Colonic mucosa (tissue), 1 donor: ENCODE measurements around the gene WIPI1.

GRCh38 chr17:67918530-67918860 is 77.8 kb downstream of the C17orf58 start:
- PRO-cap, result no peak

DNA sequence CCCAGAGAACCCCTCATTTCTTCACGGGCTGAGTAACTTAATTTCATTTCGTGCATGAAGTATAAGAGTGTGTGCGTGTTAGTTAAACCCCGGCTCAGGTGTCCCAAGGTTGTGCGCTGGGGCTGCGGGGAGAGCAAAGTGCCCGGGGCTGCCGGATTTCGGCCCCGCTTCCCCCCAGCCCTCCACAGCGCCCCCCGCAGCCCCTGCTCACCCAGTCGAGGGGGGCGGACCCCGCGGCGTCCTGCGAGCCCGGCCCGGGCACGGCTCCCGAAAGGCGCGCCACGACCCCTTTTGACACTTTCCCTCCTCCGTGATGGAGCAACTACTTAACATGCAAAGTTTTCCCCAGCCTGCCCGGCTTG is 756 bp downstream of the C17orf58 start:
- PRO-cap, result no peak

DNA sequence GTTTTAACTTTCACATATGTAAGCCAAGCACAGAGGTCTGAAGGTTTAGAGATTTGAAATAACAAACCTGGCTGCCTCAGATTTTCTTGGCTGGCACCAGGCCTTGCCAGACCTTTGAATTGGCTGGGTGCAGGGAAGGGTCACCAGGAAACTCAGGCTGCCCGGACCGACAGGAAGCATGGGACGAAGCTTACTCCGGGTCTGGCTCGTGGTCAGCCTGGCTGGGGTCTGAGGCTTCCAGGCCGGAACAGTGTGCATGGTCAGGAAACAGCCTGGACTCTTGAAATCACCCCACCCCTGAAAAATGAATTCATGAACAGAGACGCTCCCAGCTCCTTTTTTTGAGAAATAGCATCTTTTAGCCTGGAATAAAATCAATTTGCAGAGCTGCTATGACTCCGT is 35.1 kb downstream of the KPNA2 start:
- PRO-cap, result no peak

GRCh38 chr17:68081696-68081954 is 46.1 kb downstream of the KPNA2 start:
- PRO-cap, result no peak

DNA sequence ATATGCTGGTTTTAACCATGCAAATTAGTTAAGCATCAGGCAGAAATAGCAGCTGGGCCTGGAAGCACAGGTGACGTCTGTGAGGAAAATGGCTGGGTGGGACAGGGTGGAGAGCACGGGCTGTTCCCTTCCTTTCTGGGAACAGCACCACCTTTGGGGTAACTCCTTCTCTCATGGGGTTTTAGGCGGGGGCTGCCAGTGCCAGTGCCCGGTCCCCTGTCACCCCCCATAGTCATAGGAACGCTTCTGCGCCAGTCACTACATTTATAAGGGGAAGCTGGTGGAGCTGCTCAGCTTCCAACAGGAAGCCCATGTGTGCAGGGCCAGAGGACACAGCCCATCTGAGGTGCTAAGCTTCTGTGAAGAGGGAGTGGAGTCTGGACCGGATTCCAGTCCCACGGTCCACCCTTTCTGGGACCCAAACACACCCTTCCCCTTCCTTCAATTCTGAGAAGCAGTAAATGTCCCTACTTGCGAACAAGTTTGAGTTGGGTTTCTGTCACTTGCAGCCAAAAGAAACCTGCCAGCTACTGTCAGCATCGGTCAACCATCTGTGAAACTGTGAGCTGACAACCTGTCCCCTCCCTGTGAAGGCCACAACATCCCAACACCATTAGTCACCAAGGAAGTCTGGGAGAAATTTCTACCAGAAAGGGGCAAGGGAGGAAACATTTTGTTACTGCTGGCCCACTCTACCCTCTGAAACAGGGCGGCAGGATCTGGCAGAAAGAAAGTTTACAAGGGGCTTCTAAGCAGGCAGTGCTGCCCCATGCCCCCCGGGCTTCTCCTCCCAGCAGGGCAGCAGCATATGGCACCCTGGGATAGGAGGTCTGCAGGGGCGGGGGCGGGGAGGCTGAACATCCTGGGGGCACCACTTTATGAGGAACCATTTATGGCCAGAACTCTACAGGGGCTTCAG is 86.0 kb upstream of the AMZ2 start:
- PRO-cap, result no peak

GRCh38 chr17:68200473-68201383 is 47.1 kb upstream of the AMZ2 start:
- PRO-cap, result no peak

DNA sequence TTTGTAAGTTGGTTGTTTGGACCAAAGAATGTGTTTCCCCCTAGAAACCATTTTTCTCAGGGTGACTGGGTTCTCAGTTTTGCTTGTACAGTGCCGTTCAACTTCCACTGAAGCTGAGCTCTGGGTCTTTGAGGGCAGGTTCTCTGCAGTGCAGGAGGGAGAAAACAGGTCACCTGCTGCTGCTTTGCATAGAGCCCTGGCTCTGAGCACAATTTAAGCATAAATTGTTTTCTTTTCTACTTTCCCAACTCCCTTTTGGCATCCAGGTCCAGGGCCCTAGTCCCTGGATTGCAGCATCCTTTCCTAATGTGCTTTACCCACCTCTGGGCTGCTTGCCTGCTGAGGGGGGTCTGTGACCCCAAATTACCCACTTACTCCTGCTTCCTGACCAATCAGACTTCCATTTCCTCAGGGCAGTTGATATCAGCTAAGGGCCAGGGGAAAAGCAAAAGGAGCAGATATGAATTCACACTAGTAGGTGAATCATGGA is 8.8 kb upstream of the AMZ2 start:
- PRO-cap, result no peak

DNA sequence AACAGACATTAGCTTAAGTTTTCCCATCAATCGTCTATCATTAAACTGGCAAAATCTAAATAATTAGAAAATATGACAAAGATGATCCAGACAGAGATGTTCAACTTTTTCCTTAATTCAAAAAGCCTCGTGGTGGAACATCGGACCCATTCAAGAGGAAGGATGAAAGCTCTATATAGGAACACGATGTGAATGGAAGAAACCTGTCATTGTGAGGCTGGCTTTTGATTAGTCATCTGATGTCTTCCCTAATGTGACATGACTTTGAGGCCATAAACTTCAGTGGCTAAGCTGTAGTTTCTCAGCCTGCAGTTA is 1.0 kb downstream of the AMZ2 start:
- PRO-cap, result no peak

GRCh38 chr17:68249201-68249833 is 1.5 kb downstream of the AMZ2 start:
- PRO-cap, result no peak

GRCh38 chr17:68253185-68254049 is 5.6 kb downstream of the AMZ2 start:
- PRO-cap, result no peak

DNA sequence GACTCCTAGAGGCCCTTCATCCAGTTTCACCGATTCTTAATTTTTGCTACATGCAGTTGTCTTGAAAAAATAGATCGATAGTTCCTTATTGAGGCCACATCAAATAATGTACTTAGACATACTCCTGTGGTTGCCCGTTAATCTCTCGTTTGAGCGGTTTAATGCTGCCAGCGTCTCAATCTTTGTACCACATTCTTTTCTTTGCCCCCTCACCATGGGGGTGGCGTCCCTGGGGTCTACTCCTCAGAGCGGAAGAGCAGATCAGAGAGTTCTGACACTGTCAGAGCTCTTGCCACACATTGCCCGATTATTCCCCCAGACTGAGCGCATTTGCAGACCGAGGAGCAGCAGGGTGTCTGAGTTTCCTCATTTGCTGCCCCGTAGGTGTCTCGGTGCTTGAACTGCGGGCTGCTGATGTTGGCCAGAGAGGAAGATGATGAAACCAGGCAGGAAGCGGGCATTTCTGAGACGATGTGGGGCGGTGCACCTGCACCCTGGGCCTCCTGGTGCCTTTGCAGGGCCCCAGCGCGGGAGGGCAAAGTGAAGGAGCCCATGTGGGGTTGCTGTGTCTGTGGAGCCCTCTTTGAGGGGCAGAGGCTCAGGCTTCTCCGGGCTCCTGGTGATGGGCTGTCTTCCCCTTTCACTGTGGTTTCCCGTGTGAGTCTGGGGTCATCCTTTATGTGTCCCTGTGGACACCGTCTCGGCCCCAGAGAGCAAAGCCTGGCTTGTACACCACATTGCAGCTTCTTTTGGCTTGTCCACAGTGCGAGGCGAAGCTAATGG is 55.2 kb downstream of the ARSG start:
- PRO-cap, result bidirectional peak, plus-strand start at position 466 of the sequence, minus-strand start at position 358 of the sequence

- PRO-cap, result no peak
Observed at GRCh38 chr17:68370789-68371010, 79.4 kb downstream of the ARSG start.

GRCh38 chr17:68386108-68386808 is 71.0 kb downstream of the WIPI1 start:
- PRO-cap, result no peak

- PRO-cap, result no peak
Observed at GRCh38 chr17:68399731-68400297, 57.5 kb downstream of the WIPI1 start.

DNA sequence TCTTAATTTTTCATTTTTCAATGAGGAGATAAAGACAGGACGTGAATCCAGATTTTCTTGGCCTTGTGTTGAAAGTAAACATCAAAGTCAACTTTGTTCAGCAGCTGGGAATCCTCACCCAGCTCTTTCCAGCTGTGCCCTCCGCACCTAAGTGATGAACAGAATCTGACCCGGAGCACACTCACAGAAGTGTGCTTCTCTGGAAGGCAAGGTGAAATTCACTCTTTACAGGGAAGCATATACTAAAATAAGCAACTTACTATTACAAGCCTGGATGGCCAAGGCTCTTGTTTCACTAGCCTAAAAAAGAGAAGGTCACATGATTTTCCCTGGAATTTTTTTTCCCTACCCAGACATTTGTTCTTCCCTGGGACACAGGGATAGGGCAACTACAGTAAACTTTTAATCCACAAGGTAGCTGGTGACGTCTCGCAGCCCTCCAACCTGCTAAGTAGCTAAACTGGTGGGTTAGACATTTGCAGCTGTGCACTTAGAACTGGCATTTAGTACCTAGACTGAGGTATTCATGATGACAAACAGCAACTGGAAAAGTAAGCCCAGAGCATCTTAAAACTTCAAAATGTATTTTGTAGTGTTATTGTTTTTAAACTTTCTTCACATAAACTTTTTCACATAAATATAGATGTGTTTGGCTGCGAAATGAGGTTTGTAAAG is 3.1 kb downstream of the WIPI1 start:
- PRO-cap, result no peak

DNA sequence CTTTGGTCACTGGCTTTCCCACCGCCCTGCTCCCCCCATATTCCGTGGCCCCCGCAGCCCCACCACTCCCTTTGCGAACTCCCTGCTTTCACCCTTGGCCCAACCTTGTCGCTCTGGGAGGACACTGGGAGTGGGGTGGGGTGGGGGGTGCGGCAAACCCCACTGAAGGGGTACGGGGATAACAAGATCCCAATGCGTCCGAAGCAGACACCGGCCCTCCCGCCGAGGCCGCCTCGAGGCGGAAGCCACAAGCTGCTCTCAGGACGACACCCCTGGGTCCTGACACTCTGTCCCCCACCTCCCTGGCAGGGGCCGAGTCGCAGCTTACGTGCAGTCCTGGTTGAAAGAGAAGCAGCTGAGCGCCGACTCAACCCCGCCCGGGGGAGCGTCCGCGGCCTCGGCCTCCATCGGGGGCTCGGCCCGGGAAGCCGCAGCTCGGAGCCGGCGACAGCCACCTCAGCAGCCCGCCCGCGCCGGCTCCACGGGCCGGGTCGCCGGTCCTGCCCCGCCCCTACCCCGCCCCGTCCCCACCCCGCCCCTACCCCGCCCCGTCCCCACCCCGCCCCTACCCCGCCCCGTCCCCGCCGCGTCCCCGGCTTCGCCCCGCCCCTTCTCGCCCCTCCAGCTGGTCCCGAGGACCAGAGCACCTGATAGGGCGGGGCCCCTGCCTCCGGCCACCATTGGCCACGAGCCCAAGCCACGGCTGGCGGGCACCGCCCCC is at the start of gene WIPI1:
Gene WIPI1, minus strand, starts transcription at position 483 of the 721 bp plus-strand sequence.
- PRO-cap, result unidirectional peak, minus-strand start at position 483 of the sequence; bidirectional peak, plus-strand start outside the sequence, minus-strand start at position 605 of the sequence

GRCh38 chr17:68461480-68462053 is 4.3 kb upstream of the WIPI1 start:
- PRO-cap, result unidirectional peak, minus-strand start at chr17:68461795

DNA sequence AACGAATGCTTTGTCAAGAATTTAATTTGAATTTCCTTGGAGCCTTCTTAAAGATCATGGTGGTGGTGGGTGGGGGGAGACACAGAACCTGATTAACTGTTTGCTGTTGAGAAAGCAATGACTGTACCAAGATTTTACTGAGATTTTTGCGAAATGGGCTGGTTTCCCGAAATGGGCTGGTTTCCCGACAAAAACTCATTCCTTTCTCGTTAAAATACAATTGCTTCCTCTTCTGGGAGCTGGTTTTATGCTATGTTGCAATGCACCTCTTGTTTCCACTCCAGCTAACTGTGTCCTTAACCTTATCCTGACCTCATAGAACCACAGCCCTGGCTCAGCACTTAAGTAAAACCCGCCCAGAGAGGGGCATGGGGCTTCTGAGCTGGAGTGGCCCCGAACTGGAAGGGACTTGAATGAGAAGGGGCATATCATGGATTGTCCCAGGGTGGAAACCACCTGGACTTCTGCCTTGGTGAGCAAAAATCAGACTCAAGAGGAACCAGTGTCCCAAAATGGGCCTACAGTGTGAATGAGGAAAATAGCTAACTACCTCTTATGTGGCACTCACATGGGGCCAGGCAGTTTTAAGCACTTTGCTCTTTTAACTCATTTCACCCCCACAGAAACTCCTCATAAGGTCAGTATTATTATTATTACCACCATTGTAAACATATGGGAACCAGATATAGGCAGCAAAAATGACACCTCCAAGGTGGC is 20.8 kb downstream of the FAM20A start:
- PRO-cap, result bidirectional peak, plus-strand start at position 359 of the sequence, minus-strand start at position 94 of the sequence

DNA sequence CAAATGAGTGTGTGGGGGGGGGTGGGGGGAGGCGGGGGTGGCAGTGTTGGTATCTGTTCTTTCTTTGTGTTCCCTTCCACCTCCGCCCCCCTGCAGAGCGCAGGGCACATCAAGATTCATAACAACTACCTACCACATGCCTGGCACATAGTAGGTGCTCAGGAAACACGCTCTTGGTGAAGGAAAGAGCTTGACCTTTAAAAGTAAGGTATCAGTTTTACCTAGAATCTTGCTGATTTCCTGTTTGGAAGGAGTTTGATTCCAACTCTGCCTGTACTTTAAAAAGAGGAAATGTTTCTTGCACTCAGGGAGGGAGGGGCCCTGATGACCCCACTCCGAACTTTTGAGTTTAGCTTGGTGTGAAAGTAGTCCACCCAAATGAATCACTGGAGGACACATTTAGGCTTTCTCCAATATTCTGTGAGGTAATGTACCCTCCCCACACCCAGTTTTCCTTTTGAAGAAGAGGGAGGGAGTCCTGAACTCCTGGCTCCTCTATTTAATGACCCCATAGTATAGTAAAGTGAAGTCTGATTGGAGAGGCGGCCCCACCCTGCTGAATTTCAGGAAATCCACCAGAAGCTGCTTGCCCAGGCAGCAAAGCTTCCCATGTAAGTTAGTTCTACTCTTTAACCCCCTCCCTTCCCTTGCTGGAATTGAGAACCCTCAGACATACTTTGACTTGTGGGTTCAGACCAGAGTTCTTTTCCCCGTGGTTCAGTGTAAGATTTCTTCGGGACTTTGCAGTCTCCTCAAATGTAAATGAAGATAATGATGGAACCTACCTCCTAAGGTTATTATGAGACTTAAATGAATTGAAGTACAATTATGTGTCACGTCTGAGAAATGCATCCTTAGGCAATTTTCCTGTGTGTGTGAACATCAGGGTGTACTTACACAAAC is 674 bp upstream of the FAM20A start:
- PRO-cap, result bidirectional peak, plus-strand start at position 377 of the sequence, minus-strand start at position 280 of the sequence; bidirectional peak, plus-strand start at position 526 of the sequence, minus-strand start at position 459 of the sequence

- PRO-cap, result no peak
Observed at GRCh38 chr17:68611540-68612246, 10.5 kb upstream of the FAM20A start.